LNCaP clone FGC (cell line): ENCODE measurements around the genes NKX2-8, PAX9 and SLC25A21.

- RRBS, 2 experiments: under 1 to 1% methylated on average over 35 of the region's 115 CpGs
Measured at GRCh38 chr14:36580573-36581735, 1.5 kb downstream of the NKX2-8 start.

- RRBS, 2 experiments: 2 to 5% methylated on average over 16 to 17 of the region's 56 CpGs
Measured at GRCh38 chr14:36582109-36582867, at the start of gene NKX2-8. Gene NKX2-8 (minus strand): TSS chr14:36582614.

DNA sequence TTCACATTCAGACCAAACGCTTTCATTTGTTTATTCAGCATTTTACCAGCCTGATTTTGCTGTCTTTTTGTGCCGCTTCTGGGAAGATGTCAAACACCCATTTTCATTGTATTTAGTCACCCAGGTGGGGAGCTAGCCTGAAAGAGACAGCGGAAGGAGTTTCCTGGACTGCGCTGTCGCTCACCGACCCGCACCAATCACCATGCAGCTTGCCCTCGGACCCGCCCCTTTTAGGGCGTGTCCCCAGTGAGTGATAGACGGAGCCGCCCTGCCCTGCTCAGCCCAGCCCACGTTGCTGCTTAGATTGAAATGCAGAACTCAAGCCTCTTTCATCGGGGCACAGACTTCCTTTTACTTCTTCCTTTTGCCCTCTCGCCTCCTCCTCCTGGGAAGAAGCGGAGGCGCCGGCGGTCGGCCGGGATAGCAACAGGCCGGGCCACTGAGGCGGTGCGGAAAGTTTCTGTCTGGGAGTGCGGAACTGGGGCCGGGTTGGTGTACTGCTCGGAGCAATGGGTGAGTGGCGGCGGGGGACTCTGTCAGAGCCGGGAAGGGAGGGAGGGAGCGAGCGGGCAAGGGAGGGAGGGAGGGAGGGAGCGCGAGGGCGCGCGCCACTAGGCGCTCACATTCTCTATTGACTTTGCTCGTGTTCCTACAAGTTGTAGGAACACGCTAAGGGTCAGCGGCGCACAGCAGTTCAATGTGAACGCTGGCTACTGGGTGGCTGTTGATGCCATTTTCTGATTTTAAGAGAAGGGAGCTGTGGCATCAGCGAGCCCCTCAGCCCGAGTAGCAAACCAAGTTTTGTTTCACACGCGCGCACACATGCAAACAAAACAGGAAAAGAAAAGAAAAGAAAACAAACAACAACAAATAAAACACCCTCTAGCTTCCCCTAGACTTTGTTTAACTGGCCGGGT lies at the start of gene PAX9:
Gene PAX9, plus strand, starts transcription at position 280 of the 917 bp plus-strand sequence.
- RRBS, 2 experiments: under 1 to 2% methylated on average over 9 of the region's 49 CpGs

DNA sequence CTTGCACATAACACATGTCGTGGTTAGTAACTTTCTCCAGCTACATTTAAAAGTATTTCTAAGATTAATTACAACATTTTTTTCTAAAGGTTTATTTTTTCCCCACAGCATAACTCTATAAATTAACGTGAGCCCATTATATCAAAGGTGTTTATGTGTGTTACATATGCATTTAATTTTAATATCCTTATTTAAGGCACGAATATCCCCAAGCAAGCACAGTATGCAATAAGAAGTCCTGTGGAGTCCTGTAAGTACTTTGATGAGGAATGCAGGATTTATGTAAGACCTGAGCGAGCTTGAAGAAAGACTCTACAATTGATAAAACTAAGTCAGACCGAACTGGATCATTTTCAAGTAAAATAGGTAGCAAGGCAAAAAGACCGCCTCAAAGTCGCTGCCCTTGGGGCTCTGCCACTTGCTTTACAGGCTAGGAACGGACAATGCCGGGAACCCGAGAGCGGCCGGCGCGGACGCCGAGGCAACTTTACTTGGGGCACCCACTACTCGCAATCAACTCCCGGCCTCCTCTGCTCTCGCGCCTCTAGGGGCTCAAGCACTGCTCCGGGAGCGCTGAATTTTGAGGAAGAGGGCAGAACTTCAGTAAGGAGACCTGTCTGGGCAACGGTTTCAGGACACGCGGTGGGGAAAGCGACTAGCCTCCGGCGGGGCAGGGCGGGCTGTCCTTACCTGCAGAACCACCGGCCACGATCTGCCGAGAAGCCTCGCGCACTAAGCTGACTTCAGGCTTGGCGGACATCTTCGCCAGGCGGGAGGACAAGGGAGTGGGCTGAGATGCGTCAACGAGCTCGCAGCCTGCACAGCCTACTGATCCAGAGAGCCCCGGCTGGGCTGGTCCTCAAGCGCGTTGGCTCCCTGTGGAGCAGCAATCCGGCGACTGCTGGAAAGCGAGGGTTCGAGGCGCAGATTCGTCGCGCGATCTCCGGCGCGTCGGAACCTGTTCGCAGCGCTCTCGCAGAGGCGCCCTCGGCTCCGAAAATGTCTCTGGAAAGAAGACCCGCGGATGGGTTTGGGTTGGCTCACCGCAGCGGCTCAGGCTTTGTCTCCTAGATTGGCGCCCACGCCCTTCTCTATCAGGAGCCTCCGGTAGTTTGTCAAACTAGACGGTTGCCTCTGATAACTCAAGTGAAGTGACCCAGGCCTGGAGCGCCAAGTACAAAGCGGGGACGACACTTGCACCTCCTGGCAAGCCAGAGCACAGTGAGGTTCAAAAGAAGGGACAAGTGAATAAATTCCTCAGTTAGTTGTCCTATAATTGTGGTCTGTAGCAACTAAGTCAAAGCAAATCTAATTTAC lies at the start of gene SLC25A21:
Gene SLC25A21, minus strand, starts transcription at position 1,016 of the 1,317 bp plus-strand sequence.
- RRBS, 2 experiments: under 1 to 1% methylated on average over 28 to 30 of the region's 73 CpGs

GRCh38 chr14:37246991-37247460 lies 49.3 kb downstream of the MIPOL1 start:
- RRBS, 2 experiments: no CpG with 5 or more reads among the region's 1 CpG

DNA sequence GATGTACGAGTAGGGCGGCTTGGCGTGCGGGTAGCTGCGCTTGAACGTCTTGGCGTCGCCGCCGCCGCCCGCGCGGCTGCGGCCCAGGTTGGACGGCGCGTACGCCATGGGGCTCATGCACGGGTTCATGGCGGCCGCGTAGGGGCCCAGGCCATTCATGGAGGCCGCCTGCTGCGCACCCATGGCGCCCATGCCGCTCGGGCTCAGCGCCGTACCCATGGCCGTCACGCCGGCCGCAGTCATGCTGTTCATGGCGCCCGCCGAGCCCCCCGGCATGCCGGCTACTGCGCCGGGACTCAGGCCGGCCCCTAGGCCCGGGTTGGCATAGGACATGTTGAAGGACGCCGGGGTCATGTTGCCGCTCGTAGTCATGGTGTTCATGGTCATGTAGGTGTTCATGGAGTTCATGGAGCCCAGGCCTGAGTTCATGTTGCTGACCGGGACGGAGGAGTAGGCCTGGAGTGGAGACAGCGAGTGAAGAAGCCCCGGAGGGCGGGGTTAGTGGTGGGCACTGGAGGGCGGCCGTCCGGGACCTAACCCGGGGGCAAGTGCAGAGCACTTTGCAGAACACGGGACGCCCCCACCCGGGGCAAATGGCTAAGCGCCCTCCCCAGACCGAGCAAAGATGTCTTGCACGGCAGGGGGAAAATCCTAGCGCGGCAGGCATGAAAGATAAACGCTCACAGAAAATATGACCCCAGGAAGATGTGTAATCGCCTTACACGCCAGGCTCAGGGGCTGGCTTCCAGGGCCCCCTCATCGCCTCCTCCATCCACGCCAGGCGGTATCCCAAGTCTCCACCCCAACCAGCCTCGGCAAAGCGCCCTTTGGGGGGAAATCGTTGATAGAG lies 2.6 kb downstream of the FOXA1 start:
- RRBS, 2 experiments: 39 to 43% methylated on average over 21 of the region's 73 CpGs

- RRBS, 2 experiments: 82 to 91% methylated on average over 17 of the region's 57 CpGs
Measured at GRCh38 chr14:38208804-38209683, 1.3 kb downstream of the SSTR1 start.

GRCh38 chr14:38251979-38252463 lies 3.9 kb downstream of the CLEC14A start:
- RRBS, 2 experiments: no CpG with 5 or more reads among the region's 2 CpGs

DNA sequence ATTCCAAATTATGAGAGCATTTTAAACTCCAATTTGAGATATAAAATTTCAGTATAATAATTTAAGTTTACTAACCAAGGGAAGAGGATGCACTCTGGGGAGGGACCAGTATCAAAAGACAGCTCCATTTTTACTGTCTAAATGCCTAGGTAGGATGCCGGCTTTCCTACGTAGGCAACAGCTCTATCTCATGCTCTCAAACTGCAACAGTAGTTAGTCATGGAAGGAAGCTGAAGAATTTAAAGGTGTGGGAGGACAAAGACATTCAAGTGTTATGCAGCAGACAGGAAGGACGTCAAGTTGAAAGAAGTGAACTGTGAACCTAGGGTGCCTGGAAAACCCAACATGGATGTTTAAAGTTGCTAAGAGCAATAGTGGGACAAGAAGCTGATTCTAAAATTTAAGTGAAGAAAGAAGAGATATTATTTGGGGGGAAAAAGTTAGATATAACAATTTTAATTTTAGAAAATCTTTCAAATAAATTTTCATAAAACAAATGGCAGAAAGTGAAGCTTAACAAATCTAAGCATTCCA lies 5.9 kb downstream of the SEC23A start:
- RRBS, 2 experiments: no CpG with 5 or more reads among the region's 3 CpGs

DNA sequence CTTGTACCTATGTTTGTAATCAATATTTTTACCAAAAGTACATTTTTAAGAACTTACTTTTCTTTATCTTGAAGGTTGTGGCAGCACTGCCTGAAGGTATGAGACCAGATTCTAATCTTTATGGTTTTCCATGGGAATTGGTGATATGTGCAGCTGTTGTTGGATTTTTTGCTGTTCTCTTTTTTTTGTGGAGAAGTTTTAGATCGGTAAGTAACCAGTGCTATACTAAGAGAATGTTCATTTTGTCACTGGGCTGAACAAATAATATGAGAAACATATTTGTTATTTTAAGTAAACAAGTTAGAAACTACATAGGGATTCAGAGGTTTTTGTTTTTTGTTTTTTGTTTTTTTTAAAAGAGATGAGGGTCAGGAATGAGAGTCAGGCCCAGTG lies 43.1 kb downstream of the MIA2 start:
- RRBS, 2 experiments: no CpG with 5 or more reads among the region's 1 CpG

DNA sequence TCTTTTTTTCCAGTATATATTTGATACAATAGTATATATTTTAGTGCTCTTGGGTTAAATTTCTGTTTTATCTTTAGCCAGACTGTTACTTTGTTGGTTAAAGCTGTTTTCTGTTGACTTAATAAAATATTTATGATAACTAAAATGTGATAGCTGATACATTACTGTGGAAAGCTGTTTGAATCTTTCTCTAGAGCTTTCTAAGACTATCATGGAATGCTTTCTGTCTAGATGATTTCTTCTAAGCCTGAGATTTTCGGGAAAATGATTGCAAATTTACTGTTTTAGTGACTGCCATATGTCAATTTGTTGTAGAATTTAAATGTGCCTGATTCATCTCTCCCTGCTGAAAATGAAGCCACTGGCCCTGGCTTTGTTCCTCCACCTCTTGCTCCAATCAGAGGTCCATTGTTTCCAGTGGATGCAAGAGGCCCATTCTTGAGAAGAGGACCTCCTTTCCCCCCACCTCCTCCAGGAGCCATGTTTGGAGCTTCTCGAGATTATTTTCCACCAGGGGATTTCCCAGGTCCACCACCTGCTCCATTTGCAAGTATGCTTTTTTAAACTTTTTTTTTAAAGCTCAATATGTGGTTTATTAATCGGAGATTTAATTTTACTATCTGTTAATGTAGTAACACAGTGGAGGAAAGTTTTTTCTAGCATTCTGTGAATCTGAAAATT lies 83.7 kb downstream of the FBXO33 start:
- RRBS, 2 experiments: no CpG with 5 or more reads among the region's 3 CpGs

GRCh38 chr14:40785367-40785885 lies 821.2 kb upstream of the LRFN5 start:
- RRBS, 2 experiments: no CpG with 5 or more reads among the region's 5 CpGs

GRCh38 chr14:41606380-41606669 lies 351 bp upstream of the LRFN5 start:
- RRBS, 2 experiments: no CpG with 5 or more reads among the region's 13 CpGs

DNA sequence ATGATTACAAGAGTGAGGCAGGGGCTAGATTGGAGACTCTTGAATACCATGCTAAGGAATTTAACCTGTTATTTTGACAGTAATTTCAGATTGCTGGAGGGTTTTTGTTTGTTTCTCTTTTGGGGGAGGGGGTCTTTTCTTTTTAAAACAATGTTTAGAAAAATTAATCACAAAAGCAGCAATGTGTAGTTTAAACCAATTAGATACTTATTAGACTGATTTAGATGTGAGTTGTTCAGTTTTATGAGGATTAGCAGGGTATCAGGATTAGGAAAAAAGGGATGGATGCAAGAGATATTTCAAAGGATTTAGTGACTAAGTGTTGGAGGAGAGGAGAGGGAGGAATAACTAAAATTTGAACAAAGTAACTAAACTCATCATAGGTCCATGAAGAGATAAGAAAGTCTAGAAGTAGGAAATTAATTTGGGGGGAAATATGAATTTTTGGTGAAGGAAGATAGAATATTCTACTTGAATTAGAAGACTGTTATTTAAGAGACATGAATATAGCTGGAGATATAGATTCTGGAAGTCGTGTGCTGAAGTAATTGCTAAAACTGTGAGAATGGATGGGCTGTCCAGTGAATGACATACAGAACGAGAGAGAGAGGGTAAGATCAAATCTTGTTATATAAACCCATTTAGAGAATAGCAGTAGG lies 18.8 kb downstream of the TOGARAM1 start:
- RRBS, 2 experiments: no CpG with 5 or more reads among the region's 2 CpGs

GRCh38 chr14:45251806-45252412 lies 1.1 kb downstream of the MIS18BP1 start:
- RRBS, 2 experiments: no CpG with 5 or more reads among the region's 6 CpGs

DNA sequence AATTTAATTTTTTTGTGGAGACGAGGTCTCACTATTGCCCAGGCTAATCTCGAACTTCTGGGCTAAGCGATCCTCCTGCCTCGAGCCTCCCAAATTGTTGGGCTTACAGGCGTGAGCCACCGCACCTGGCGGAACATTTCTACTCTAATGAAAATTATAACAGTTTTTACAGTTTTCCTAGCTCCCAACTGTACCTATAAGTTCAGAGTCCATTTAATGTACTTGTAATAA lies 1.6 kb upstream of the LRR1 start:
- RRBS, 2 experiments: no CpG with 5 or more reads among the region's 7 CpGs

DNA sequence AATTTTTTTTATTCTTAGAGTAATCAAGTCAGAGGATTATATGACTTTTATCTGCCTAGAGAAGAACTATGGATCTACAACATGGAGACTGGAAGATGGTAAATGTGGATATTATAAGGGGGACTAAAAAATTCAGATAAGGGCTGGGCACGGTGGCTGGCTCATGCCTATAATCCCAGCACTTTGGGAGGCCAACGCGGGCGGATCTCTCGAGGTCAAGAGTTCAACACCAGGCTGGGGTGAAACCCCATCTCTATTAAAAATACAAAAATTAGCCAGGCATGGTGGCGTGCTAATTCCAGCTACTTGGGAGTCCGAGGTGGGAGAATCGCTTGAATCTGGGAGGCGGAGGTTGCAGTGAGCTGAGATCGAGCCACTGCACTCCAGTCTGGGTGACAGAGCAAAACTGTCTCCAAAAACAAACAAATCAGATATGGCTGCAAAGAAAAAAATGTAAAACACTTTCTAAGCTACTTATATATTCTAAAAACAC lies 3.7 kb downstream of the KLHDC2 start:
- RRBS, 2 experiments: no CpG with 5 or more reads among the region's 10 CpGs

DNA sequence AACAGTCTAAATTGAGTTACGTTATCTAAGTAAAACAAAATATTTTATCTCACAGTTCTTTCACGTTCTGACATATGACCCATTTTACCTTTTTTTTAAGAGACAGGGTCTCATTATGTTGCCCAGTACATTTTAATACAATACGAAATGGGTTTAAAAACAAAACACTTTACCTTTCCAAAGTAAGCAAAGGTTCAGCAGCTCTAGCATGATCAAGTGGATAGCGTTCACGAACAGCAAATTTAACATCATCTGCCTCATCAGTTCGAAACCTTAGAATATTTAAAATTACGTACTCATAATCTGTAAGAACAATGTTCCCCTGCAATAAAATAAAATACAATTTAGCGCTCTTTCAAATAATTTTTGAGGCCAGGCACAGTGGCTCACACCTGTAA lies 12.0 kb downstream of the NEMF start:
- RRBS, 2 experiments: no CpG with 5 or more reads among the region's 8 CpGs